Thoracic aorta endothelial cell (primary cell): ENCODE measurements around a stretch of chr19.

- CAGE, long polyA plus RNA, result no peak
Observed at GRCh38 chr19:33293329-33293678, 9.0 kb downstream of the CEBPA start.

- CAGE, long polyA plus RNA, result no peak
Observed at GRCh38 chr19:33301936-33302365, 383 bp downstream of the CEBPA start.

DNA sequence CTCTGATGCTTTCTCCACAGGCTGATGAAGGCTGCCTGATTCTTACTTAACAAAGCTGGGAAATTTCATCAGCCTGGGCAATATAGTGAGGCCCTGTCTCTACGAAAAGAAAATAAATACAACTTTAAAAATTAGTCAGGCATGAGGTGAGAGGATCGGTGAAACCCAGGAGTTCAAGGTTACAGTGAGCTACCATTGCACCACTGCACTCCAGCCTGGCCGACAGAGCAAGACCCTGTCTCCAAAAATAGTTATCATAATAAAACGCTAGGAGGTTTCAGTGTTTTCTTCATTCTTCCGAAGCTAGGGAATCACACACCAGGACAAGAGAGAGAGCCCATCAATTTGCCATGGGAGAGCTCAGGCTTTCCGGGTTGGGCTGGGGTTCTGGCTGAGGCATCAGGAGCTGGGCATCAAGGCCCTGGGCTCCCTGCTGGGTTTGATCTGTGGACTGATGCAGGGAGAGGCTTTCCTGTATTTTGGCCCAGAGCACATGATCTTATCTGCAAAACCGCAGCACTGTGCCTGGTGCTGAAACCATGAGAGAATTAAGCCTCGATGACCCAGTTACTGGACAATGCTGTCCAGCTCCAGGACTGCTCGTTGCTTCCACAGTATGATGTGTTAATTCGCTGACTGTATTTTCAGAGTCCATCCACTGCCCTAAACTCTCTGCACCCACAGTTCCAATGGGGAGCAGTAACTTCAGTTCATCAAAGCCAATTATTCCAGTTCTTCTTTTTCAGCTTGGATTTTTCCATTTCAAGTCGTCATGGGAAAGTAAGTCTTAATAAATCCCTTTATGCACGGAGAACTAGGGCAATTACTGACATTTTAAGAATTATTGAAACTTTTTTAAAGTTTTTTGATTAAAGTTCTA, 24.9 kb upstream of the CEBPG start:
- CAGE, long polyA plus RNA, result no peak

DNA sequence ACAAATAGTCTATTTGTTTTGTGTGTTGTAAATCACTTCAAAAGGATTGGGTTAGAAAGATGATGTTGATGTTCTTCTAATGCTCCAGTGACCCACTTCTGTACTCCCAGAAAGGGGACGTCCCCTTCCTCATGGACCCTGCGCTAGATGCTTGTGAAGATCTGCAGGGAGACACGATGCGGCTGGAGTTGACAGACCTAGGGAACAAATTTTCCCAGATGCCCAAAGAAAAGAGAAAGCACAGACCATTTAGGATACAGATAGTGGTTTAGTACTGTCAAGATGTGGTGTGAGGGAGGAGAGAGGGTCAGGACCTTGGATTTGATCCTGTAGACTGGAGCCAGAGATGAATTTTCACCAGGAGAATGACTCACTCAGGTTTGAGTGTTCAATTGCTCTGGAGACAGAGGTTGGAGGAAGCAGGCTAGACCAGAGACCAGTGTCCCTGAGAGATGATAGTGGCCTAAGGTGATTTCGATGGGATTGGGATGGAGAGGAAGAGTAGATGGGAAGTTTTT, 2.1 kb downstream of the CEBPG start:
- CAGE, long polyA plus RNA, result no peak

DNA sequence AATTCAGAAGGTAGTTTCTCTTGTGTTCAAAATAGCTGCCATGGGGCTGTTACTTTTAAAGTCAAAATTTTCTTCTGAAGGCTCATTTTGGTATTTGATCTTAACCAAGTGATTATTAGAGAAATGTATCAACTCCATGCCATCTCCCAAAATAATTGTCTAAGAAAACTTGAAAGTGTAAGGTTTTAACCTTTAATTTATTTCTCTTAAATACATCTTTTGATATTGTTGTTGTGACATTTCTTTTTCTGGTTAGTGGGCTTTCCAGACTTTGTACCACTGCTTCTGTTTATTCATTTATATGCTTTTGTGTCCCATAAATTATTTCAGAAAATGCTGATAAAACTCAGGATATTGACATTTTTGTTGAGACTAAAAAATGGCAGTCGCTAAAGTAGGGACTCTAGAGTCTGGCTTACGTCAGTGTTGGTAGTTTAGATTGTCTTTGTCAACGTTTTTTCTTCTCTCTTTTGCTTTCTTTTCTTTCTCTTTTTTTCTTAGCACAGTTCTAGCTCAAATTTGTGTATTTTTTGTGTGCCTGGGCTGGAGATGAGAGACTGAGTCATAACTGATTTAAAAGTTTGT, 7.2 kb downstream of the CEBPG start:
- CAGE, long polyA plus RNA, result no peak

GRCh38 chr19:33389804-33390498, 16.4 kb downstream of the CEBPG start:
- CAGE, long polyA plus RNA, result no peak

DNA sequence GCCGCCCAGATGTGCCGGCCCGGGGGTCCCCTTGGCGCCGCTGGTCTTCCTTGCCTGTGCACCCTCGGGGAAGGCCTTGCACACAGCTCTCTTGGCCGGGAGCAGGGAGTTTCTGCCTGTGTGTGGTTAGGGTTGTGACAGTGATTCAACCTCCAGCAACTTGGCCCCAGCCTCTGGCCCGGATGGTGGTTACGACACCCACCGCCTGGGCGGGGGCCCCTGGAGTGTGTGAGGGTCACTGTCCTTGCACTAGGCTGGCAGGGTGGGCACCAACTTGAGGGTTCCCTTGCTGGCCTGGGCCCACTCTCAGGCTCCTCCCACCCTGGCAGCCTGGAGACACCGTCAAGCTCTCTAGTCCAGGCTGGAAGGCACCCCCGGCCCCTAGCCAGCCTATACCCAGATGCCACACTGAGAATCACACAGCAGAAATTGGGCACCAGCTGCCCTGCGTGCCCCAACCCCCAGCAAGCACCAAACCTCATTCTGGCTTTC, 20.9 kb downstream of the CEBPG start:
- CAGE, long polyA plus RNA, result no peak

GRCh38 chr19:33487216-33487732, 34.3 kb downstream of the PEPD start:
- CAGE, long polyA plus RNA, result no peak

GRCh38 chr19:33502164-33502936, 19.2 kb downstream of the PEPD start:
- CAGE, long polyA plus RNA, result no peak

DNA sequence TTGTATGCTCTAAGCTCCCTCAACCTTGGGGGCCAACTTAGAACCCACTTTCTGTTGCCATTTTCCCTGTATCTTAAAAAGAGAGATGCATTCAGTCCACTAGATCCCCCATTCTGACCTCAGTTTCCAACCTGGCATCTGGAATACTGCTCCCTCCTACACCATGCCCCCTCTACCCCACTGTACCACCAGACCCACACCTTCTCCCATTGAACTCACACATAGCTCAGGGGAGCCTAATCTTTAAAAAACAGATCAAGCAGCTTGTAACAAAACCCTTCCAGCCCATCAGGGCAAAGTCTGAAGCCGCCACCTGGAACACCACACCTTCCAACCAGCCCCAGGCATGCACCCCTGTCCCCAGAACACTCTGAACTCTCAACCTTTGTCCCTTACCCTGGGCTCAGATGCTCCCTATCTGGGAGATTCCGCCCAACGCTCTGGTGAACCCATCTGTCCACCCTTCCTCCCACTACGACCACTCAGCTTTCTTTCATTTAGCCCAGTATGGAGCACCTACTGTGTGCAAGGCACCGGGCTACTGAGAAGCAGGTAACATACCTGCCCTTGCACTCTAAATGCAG, 882 bp downstream of the PEPD start:
- CAGE, long polyA plus RNA, result no peak

DNA sequence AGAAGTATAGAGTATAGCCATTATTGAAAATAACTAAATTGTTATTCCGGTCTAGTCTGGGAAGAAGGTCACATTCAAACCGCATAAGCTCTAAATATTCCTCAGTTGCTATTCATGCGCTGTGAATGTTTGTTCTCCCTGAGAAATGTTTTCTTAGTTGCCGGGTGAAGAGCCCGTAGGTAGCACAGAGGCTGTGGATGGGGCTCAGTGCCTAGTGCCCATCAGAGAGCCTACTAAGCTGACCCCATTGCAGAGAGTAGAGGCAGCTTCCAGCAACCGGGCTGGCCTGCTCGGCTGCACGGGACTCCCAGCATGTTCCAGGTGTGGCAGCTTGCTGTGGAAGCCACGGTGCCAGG, 82.2 kb downstream of the KCTD15 start:
- CAGE, long polyA plus RNA, result no peak

DNA sequence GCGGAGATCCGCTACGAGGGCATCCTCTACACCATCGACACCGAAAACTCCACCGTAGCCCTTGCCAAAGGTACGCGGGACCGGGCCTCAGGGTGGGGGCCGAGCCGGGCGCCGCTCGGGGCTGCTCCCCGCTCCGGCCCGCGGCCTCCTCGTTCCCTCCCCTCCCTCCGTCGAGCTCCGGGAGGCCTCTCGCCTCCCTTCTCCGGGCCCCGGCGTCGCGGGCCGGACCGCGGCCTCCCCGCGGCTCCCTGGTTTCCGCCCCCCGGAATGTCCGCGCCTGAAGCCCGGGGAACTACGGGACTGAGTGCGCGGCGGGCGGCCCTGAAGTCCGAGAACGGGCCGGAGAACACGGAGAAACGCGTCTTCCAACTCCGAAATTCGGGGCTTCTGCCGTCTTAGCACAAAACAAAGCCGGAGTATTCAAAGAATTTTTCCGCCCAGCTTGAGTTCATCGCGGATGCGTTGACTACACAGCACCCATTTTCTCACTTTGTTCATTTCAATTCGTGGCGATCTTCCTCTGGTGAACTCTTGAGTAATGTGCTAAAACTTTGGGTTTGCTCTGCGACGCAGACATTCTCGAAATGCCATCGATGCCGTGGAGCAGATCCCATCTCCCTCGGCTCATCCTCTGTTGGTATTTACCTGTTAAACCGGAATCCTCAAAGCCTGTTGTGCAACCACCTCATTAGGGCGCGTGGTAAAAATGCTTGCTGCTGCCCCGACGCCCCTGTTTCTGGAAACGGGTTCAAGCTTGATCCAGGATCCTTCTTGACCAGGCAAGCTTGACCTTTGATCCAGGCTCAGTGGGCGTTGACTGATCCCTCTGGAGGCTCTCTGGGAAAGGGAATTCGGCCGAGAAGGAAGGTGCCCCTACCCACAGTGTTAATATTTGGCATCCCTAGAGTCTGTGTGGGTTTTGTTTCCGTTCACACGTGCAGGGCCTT, 663 bp downstream of the LSM14A start:
- CAGE, long polyA plus RNA, result no peak

GRCh38 chr19:34232337-34233272, 21.7 kb upstream of the GARRE1 start:
- CAGE, long polyA plus RNA, result no peak

- CAGE, long polyA plus RNA, result no peak
Observed at GRCh38 chr19:34309611-34310204, 55.3 kb upstream of the GPI start.

GRCh38 chr19:34370941-34371505, 6.0 kb downstream of the GPI start:
- CAGE, long polyA plus RNA, result no peak

DNA sequence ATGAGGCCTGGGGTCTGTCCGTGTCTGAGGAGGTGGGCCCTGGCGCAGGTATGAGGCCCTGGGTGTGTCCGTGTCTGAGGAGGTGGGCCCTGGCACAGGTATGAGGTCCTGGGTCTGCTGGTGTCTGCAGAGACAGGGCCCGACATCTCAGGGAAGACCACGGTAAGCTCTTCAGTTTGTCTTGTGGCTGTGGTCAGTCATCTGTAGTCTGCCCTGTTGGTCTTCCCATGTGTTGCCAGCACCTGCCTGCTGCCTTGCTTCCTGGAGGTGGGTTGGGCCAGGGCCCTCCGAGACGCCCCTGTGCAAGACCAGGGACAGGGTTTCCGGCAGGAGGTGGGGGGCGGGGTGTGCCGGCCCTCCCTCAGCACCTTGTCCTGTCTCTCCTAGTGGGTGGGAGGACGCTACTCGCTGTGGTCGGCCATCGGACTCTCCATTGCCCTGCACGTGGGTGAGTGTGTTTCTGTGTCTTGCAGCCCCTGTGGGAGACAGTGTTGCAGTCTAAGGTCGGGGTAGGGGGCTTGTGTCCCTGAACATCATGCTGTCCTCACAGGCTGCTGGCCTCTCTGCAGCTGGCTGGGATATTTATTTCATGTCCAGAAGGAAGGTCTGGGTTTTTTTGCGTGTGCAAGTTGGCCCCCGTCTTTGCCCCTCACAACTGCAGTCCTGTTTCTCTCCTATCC, 11.2 kb upstream of the PDCD2L start:
- CAGE, long polyA plus RNA, result no peak

- CAGE, long polyA plus RNA, result no peak
Observed at GRCh38 chr19:34466648-34467203, 14.8 kb upstream of the WTIP start.

- CAGE, long polyA plus RNA, result no peak
Observed at GRCh38 chr19:34482336-34483356, 1.1 kb downstream of the WTIP start.

GRCh38 chr19:34832793-34833221, 59.8 kb upstream of the ZNF599 start:
- CAGE, long polyA plus RNA, result no peak

- CAGE, long polyA plus RNA, result no peak
Observed at GRCh38 chr19:34962926-34963764, 884 bp downstream of the ZNF792 start.